Left lobe of liver (tissue), 1 donor: Measurements from ENCODE around the genes SULT1C3 and BUB1.

- PRO-cap, result no peak
Observed at GRCh38 chr2:105893312-105893817, 148.7 kb downstream of the NCK2 start.

- PRO-cap, result no peak
Observed at GRCh38 chr2:105977144-105977510, 88.4 kb upstream of the ECRG4 start.

- PRO-cap, result unidirectional peak, minus-strand start at chr2:106110581
Observed at GRCh38 chr2:106110406-106110778, 44.9 kb downstream of the ECRG4 start.

DNA sequence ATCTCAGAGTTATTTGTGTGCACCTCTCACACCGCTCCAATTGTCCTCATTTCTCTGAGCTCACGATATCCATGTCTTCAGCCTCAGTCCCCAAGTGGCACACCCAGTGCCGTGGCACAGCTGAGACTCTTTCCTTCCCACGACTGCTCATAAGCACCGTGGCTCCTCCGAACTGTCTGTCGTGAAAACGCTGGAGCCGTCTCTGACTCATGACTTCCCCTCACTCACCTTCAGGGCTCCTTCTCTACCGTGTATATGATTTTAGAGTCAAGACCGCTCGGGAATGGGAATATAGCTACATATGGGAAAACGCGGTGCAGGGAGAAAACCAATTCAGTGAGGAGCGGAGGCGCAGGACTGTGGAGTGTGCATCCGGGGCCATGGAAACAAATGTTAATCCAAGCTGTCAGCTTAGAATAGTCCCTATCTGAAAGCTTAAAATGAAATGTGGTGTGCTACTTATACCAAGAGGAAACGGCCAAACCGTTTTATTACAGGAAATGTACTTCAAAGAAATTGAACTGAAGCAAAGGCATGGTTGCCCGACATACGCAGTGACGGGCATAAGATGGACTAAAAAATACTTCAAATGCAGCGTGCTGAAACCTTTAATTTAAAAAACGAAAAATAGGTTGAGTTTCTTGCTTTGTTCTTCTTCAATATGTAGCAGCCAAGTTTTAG, 33.8 kb downstream of the UXS1 start:
- PRO-cap, result no peak

DNA sequence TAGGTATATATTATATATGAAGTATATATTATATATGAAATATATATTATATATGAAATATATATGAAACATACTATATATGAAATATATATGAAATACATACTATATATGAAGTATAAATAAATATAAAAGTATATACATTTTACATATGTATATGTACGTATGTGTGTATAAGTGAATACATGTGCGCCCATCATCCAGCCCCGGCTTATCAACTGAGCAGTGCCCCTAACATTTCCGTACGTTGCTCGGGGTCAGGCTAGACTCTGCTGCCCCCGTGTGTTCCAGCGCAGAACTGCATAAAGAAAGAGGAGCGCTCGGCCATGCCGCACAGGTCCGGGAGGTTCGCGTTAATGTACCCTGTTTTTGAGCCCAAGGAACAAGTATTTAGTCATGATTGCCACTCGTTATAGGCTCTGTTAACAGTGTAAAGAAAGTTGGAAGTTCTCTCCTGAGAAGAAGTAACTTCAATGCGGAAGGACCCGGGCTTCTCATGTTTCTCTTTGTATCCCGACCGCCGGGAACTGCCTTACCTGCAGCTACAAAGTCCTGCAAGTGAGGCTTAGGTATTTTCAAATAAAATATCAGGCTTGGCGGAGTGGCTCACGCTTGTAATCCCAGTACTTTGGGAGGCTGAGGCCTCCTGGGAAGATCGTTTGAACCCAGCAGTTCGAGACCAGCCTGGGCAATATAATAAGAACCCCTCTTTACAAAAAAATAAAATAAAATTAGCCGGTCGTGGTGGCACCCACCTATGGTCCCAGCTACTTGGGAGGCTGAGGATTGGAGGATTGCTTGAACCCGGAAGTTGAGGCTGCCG, 55.7 kb downstream of the CD8B2 start:
- PRO-cap, result no peak

DNA sequence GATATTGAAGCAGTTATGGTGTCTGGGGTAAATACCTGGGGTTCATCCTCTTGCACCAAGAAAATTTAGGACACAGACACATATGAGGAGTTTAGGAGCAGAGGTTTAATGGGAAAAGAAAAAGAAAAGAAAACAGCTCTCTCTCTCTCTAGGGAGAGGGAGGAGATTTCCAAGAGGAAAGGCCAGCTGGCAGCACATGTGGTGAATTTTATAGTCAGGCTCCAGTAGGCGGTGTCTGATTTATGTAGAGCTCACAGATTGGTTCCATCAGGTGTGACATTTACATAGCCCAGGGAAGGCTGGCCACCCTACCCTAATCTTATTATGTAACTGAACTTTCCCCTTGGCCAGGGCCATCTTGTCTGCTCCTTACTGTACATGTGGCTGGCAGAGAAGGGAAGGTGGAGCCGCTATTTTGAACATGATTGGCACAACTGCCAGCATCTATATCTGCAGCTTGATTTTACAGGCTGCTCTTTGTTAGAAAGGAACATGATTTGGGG, 297.5 kb upstream of the RGPD4 start:
- PRO-cap, result no peak

DNA sequence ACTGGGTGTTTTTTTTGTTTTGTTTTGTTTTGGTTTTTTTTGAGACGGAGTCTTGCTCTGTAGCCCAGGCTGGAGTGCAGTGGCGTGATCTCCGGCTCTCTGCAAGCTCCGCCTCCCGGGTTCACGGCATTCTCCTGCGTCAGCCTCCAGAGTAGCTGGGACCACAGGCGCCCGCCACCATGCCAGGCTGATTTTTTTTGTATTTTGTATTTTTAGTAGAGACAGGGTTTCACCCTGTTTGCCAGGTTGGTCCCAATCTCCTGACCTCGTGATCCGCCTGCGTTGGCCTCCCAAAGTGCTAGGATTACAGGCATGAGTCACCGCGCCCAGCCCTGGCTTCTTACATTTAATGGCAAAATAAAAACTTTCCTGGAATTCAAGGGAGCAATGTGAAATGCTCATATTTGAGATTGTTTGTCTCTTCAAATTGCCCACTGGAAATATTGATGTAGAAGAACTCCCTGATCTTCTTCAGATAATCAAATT, 78.5 kb upstream of the RGPD4 start:
- PRO-cap, result no peak

DNA sequence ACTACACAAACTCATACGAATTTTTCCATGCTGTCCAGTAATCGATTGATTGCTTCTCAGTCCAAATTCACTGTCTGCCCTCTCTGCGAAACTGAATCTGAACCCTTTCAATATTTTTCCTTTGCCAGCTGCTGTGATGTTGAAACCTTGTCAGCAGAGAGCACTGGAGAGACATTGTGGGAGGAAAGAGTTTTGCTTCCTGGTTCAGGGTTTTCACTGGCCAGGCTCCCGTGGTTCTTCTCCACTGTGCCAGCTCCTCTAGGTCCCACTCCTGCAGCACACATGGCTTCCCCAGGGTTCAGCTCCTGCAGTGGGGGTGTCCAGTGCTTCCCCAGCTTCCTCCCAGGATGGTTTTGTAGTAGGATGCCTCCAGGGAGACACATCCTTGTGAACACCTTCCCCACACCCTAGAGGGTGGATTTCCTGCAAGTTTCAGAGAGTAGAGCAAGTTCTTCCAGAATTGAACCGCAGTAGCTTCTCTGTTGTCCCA, 24.0 kb upstream of the SULT1C3 start:
- PRO-cap, result no peak

- PRO-cap, result no peak
Observed at GRCh38 chr2:108239524-108240285, at the start of gene SULT1C3. SULT1C3 (plus strand) TSS chr2:108239968.

DNA sequence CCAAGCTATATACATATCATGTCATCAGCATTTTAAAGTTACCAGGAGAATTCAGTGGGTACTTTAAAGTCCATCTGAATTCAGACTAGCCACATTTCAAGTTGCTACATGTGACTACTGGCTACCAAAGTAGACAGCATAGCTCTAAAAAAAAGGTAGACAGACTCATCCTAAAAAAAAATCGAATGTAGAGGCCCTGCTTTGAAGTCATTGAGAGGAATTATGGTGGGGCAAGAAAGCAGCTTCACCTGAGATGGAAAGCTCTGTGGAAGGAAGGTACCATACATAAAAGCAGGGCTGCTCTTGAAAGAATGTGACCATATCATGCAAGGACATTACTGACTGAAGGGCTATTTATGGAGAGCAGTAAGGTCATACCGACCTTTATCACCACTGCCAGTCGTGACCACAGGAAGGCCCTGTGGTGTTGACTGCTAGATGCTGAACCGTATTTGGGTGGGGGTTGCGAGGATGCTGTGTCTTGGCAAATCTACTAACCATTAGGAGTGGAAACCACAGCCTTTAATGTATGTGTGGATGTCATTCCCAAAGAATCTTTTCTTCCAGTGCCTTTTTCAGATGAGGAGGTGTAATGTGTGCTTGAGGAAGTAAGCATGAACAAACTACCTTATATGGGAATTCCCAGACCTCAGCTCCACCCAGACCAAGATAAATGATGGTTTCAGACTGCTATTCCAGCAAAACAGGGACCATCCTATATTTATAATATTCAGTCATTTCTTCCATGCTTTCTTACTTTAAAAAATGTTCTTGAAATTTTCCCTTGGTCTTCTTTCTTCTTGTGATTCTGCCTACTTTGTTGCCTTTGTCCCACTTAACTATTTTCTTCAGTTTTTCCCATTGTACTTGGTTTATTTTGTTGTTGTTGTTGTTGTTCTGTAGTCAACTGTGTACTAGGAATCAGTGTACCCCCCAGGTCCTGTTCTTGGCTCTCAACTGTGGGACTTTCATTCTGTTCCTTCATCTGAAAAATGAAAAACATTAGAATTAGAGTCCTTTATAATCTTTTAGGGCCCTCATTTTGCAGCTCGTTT, 60.8 kb downstream of the LIMS1 start:
- PRO-cap, result no peak

- PRO-cap, result no peak
Observed at GRCh38 chr2:108595800-108596098, 61.5 kb downstream of the LIMS1 start.

DNA sequence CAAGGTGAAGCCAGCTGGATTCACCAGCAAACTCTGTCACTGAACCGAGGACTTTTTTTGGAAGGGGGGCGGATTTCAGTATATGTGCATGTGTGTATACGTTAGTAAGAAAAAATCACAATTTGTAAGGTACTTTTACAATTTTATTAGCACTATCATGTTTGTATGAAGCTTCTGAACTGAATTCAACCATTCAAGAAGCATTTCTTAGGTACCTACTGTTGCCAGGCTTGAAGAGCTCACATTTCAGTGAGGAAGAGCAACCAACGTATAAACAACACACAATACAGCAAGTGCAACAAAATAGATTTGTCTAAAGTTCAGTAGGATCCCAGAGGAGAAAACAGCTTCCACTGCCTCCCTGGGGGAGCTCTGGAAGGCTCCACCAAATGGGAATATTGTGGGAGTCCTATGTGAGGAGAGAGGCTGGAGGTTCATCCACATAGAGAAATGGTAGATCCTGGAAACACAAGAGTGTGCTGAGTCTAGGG, 72.2 kb downstream of the LIMS1 start:
- PRO-cap, result no peak

DNA sequence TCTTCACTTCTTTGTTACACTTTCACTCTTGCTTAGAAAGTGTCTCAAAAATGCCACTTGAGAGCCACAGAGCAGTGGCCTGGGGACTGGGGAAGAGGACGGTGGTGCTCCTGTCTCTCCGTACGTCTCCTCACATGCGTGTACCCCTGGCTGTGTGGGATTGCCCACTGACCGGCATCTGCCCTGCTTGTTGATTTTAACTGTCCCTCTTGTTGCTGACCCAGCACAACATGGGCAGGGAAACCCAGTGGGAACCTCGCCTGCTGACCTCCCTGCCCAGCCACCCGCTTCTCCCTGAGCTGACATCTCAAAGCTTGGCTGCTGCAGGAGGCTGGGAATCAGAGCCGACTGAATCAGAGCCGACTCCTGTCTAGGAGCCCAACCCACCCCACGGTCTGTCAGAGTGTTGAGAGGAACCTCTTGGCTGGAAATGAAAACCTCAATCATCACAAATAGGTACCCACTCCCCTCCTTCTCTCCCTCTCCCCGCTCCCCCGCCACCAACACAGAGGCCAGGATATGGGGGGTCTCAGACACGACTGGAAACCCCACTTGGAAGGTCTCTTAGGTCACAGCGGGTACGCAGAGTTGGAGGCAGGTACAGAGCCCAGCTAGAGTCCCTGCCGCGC, 944 bp downstream of the EDAR start:
- PRO-cap, result bidirectional peak, plus-strand start at position 337 of the sequence, minus-strand start at position 169 of the sequence

DNA sequence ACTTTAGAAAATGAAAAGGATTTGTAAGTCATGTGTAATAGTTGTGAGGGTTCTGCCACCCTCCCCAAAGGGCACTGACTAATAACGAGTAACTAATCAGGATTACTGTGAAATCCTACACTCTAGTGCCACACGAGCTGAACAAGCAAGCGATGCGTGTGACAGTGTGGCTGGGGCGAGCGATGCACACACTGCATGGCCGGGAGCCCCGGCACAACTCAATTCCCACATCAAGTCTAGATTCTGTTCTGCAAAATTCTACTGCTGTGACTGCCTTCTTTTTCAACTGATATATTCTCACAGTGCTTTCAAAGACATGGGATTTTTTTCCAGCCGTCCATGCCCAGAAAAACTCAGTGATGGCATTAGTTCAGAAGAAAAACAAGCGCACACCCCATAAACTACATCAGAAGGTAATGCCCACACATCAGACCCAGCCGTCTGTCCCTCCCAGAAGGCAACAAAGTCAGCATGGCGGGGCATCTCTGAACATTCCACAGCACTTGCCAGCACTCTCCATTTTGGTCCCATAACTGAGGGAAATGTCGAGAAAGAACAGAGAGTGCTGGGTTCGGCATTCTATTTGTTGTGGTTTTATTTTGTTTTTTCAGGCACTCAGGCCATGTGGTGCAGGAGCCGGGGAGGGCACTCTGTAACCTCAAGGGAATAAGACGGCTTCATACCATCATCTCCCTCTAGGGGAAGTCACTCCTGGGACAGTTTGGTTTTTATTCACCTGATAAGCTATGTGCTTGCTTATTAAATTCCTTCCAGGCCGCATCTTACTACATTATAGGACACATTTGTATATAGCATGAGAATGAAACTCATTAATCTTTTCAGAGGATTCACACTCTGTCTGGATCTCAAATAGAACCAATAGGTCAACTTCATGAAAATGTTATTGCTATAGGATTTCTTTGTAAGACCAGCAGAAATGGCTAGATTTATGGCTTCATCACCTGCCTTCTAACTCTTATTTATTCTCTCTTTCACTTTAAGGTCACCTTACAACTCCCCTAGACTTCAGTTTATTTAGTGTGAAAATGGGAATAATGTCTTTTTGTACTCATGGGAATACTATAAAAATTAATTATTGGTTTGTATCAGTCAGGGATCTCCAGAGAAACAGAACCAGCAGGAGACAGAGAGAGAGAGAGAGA, 156.0 kb downstream of the SEPTIN10 start:
- PRO-cap, result no peak

DNA sequence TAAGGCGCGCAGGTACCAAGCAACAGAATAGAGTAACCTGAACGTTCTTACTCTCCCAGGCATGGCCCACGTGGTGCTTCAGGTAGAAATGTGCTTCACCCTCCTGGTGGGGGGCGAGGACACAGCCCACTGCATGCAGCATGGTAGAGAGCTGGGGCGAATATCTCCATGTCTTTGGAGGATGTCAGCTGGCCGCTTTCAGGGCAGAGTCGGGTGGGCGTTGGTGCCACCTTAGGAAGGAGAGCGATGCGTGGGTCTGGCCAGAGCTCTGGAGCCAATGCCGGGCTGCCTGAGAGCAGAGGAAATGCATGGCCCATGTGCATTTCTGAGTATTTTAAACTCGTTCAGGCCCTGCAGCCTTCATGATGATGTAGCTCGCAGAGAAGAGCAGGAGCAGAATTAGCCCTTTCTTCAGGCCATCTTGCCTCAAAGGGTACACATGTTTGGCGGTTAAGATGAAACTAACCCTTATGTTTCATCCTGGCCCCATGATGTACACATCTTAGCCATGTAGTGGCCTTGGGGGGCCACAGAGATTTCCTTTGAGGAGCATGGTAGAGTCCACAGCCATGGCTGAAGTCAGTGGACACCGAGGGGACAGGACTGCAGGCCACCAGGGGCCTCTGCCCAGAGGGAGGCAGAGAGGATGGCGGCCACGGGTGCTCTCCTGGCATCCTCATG, 109.9 kb downstream of the SEPTIN10 start:
- PRO-cap, result no peak

GRCh38 chr2:109567849-109568048, 46.0 kb downstream of the SEPTIN10 start:
- PRO-cap, result no peak

- PRO-cap, result no peak
Observed at GRCh38 chr2:109675734-109676275, 61.6 kb downstream of the SOWAHC start.

DNA sequence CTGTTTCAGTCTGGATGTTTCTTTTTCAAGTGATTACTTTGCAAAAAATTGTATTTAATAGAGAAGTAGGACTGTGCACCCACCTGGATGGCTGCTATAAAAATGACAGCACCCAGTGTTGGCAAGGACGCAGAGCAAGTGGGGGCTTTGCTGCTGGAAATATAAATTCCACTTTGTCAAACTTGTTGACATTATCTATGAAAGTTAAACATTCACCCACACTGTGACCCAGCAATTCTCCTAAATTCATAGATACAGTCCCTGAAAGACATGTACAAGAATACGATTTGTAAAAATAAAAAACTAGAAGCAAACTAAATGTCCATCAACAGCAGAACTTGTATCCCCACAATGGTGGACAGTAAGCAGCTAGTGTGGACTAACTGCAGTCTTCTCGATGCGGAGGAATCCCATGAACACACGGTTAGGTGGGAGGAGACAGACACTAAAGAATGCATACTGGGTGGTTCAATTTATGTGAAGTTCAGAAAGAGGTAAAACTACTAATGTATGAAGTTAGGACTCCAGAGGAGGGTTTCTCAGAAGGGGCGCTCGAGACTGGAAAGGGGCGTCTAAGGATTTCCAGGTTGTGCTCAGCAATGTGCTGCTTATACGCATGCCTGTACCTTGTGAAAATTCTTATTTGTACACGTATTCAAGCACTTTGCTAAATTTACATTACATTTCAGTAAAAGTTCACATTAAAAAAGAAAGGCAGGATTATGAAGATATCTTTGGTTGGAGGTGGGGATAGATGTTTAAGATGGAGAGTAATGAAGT, 66.8 kb downstream of the SOWAHC start:
- PRO-cap, result bidirectional peak, plus-strand start at position 243 of the sequence, minus-strand start at position 136 of the sequence

DNA sequence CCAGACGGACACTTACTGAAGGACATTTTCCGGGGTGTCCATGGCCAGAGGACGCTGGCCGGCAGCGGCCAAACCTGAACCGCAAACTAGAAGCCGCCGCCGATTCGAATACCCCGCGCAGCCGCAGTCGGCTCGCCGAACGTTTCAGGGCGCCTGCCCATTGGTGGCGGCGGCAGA, at the start of gene BUB1:
Gene BUB1, minus strand, starts transcription at position 110 of the 177 bp plus-strand sequence.
- PRO-cap, result no peak

- PRO-cap, result no peak
Observed at GRCh38 chr2:111119662-111120130, 1.0 kb upstream of the BCL2L11 start.